ENCODE results near the genes SERPINB1 and RIPK1.

DNA sequence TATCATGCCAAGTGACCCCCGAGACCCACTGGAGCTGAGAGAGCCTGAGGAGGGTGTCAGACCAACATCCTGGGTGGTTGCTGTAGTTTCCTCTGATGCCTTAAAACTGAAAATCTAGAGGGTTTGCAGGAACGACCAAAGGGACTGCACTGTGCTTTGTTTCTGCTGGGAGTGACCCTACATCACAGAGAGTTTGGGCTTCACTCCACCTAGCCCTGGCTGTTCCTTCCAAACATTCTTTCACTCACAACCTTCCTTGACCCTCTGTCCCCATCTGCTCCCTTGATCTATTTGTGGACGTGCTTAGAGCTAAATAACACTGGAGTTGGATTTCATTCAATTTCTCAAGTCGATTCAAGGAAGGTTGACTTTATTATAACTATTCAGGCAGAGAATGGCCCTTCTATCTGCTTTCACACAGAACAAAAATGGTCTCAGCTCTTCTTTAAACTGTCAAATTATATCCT, 18.1 kb downstream of the MYLK4 start:
- RRBS, 2 experiments = no CpG with 5 or more reads among the region's 4 CpGs

DNA sequence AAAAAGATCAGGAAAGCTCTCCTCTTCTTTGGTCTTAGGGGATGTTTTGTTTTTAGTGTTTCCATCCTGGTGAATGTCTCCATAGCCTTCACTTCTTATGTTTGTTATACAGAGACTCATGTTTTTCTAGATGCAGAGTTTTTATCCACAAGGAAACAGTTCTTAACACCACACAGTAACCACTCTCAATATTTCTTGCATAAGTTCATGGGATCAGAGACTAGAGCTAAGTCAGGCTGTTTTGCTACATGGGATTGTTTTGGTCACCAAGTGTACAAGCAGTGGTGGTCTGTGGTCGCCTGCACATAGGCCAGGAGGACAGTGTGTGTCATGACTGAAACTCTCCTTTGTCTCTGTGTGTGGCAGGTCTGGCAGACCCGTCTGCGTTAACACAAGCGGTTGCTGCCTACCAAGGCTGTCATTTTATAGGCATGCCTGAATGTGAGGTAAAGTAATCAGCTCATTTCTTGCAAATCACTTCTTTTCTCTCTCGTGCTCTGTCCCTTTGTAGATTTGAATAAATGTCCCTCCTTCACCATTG, 18.8 kb downstream of the WRNIP1 start:
- RRBS, 2 experiments = no CpG with 5 or more reads among the region's 5 CpGs

GRCh38 chr6:2818605-2819165, 23.0 kb downstream of the SERPINB1 start:
- RRBS, 2 experiments = no CpG with 5 or more reads among the region's 3 CpGs

- RRBS, 2 experiments = 95 to 96% methylated on average over 40 of the region's 74 CpGs
Measured at GRCh38 chr6:2840923-2842322, at the start of gene SERPINB1. Gene SERPINB1, minus strand, starts transcription at chr6:2841863.

DNA sequence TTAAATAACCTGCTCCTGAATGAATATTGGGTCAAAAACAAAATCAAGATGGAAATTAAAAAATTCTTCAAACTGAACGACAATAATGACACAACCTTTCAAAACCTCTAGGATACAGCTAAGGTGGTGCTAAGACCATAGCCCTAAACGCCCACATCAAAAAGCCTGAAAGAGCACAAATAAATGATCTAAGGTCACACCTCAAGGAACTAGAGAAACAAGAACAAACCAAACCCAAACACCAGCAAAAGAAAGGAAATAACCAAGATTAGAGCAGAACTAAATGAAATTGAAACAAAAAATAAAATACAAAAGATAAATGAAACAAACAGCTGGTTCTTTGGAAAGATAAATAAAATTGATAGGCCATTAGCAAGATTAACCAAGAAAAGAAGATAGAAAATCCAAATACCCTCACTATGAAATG, 22.9 kb downstream of the SERPINB9 start:
- RRBS, 2 experiments = no CpG with 5 or more reads among the region's 2 CpGs

GRCh38 chr6:2939922-2941199, 31.0 kb downstream of the SERPINB6 start:
- RRBS, 2 experiments = no CpG with 5 or more reads among the region's 32 CpGs

DNA sequence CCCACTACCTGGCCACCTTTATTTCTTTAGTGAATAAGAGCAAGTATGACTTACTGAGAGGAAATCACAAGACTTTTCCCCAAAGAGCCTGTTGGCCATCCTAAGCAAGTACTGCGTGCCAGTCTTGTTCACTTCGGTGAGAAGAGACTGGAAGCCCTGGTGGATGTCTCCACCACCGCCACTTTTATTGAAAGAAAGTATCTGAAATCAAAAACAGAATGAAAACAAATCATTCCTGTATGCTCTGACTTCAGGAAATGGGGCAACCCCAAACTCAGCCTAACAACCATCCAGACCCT, 15.9 kb downstream of the SERPINB6 start:
- RRBS, 2 experiments = no CpG with 5 or more reads among the region's 3 CpGs

- RRBS, 2 experiments = no CpG with 5 or more reads among the region's 3 CpGs
Measured at GRCh38 chr6:2962591-2963026, 8.8 kb downstream of the SERPINB6 start.

DNA sequence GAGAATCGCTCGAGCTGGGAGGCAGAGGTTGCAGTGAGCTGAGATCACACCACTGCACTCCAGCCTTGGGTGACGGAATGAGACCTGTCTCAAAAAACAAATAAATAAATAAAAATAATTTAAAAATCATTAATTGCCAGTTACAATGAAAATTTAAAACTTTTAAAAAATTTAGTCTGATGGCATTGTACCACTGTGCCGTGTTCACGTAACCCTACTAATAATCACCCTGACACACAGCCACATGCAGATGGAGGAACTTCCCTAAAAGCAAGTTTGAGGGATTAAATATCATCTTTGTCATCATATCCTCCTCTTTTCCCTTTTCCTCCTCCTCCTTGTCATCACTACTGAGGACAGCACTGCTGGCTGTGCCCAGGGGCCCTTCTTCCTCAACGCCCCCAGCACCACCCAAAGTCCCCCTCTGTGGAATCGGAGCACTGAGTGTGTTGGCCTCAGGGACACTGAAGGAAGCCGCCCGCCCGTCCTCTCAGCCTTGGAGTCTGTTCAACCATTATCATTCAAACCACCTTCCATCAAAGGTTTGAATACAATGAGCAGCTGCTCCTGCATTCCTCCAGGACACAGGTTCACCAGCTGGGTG, 23.0 kb downstream of the NQO2 start:
- RRBS, 2 experiments = no CpG with 5 or more reads among the region's 10 CpGs

GRCh38 chr6:3068040-3069254, at the start of gene RIPK1:
Gene RIPK1, plus strand, starts transcription at chr6:3068494.
- RRBS, 2 experiments = under 1 to 1% methylated on average over 66 of the region's 122 CpGs

- RRBS, 2 experiments = under 1 to 2% methylated on average over 8 to 12 of the region's 24 CpGs
Measured at GRCh38 chr6:3118068-3118488, 433 bp upstream of the BPHL start.

GRCh38 chr6:3153498-3153963, 3.8 kb downstream of the TUBB2A start:
- RRBS, 2 experiments = no CpG with 5 or more reads among the region's 10 CpGs

DNA sequence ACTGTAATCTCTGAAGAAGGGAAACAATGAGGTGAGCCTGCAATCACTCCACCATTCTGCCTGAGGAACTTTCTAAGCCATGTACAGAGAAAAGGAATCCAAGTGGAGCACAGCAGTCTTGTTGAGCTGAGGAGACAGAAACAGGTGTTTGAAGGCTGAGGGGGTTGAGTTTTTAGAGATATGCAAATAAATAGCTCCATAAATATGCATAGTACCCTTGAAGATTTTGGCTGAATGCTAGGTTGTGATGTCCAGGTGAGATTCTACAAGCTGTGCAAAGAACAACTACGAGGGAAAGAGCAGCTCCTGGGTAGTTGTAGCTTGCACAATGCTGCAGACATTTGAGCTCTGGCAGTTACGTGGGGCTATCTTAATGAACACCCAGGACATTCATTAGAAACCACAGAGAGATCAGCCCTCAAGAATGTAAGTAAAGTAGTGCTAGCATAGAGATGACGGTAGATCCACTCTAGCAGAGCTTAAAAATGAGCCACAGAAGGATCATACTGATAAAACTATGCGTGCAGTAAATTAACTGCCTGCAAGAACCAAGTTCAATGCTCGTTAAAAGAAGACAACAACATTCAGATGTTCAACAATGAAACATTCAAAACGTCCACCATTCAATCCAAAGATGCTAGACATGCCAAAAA, 24.3 kb downstream of the TUBB2B start:
- RRBS, 2 experiments = no CpG with 5 or more reads among the region's 6 CpGs

DNA sequence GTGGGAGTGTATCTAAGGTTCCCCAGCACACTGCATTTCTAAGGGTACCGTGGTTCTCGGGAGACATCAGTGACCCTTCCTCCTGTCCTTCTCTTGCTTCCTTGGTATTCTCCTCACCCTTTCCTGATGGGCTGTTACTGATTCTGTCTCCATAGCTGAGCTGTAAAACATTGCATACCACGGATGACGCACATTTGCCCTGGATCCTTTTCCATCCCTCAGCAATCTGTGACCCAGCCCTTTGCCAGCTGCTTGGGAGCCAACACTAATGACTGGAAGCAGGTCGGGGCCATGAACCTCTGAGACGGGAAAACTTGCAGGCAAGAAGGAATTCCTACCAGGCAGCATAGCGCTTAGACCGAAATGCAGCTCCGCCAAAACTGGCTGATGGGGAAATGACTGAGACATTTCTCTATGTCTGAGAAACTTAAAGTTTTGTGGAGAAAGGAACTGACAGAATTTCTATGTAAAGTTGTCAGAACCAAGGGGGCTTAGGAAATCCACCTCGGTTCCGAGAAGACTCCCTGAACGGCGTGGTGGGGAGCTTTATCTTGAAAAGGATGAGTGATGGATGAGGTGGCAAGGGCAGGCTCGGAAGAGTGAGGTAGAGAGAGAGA, 19.3 kb downstream of the TUBB2B start:
- RRBS, 2 experiments = no CpG with 5 or more reads among the region's 14 CpGs

GRCh38 chr6:3271706-3272790, 13.3 kb downstream of the PSMG4 start:
- RRBS, 2 experiments = 76% methylated on average over 6 of the region's 33 CpGs; no CpG with 5 or more reads in 1 of the 2 experiments

DNA sequence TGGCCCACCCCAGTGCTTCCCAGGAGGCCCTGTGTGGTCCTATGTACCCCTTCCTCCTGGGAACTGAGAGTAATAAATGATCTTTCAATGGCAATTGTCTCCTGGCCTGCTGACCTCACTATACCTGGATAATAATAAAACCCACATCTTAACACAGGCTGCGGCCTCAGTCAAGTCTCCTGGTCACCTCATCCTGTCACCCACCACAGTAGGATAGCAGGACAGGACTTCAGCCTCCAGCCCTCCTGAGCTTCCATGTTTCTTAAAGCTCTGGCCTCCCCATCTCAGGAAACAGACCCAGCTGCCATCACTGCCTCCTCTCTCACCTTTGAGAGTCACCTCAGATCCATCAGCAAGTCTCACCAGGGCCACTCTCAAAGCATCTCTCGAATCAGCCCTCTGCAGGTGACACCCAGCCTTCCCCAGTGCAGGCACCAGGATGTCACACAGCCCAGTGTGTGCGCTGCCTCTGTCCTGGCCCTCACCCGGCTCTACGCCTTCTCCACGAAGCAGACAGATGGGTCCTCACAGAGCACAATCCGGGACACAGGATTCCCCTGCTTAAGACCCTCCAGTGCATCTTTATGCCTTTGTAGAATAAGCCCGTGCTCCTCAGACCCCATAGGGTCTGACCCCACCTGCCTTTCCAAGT, 59.9 kb downstream of the PSMG4 start:
- RRBS, 2 experiments = 97 to 99% methylated on average over 4 of the region's 8 CpGs

DNA sequence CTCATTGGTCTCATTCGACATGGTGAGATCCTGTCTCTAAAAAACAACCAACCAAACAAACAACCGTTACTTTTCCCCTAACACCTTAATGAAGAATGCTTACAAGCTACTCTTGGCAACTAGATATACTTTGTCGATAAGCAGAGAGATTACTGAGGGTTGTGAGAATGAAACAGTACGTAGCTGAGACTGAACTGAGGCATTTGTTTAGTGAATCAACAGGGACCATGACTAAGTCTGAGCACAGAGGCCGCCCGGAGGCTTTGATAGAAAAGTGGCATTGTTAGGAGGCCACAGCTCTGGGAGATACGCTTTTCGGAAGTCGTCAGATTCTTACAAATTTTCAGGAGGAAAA, 69.3 kb downstream of the PSMG4 start:
- RRBS, 2 experiments = no CpG with 5 or more reads among the region's 9 CpGs

DNA sequence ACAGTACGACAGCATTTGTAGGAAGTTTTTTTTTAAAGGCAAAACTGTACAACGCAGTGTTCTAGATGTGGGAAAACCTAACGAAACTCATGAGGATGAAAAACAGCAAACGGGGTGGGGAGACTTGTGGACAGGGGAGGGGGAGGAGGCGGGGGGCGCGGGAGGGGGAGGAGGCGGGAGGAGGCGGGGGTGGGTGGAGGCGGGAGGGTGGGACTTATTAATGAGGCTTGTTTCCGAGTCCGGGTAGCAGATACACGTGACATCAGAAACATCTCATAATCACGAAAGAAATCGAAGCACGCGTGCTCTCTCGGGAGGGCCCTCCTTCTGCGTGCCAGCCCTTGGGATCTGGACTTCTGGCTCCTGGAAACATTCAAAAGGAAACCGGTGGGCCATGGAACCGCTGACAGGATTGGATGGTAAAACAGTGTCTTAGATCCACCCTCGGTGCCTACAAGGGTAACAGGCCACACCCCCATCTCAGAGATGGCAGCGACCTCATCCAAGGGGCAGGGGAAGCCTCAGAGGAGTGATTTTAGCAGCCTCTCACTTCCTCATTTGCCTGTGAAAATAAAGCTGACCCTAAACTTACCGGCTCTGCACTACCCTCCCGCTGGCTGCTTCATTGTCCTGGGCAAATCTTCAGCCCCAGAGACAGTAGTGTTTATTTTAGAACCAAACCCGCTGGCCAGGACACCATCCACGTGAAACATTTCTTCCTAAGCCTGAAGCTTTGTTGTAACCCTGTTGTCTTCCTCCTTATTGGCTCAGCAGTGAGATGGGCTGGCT, 97.4 kb downstream of the PSMG4 start:
- RRBS, 2 experiments = no CpG with 5 or more reads among the region's 27 CpGs

- RRBS, 2 experiments = no CpG with 5 or more reads among the region's 1 CpG
Measured at GRCh38 chr6:3356705-3356897, 97.9 kb downstream of the PSMG4 start.

GRCh38 chr6:3370295-3371405, 86.2 kb downstream of the SLC22A23 start:
- RRBS, 2 experiments = no CpG with 5 or more reads among the region's 17 CpGs

Measured in LNCaP clone FGC (cell line).